ENCODE measurements around the genes TH and CD81.

DNA sequence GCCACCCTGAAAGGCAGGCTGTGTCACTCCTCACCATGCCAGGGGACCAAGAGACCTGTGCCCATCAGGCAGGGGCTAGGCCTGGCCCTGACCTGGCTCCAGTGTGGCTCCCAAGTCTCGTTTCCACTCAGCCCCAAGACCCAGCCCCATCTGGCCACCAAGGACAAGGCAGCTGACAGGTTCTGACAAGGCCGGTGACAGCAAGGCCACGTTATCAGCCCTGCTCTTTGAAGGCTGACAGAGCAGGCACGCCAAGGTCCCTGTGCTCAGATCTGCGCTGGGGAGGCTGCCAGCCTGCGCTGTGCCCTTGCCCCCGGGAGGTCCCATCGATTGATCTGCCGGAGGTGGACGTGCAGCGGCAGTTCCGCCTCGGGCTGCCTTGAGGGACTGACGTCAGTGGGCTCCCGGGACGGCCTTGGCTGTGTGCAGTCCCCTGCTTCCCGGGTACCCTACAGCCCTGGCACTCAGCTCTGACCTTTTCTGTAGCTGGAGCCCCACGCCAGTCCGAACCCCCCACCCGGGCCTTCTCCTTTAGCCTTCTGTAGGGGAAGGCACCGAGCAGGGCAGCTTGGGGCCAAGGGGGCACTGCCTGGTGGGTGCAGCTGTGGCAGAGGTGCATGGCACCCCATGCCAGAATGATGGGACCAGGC, 3.8 kb downstream of the TNNI2 start:
- PRO-cap, 3 experiments: peak in 3 of 3 experiments; most common plus-strand start position 361 of the sequence (in 3); most common minus-strand start position 152 of the sequence (in 2)
- RAMPAGE, long total RNA, 4 experiments: start-site peak on the plus strand in 1 of 4 experiments, centred at position 448 of the sequence, 6 reads per replicate
- RRBS: 13% methylated on average over 12 of the region's 21 CpGs

- PRO-cap, 3 experiments: peak in 3 of 3 experiments; most common plus-strand start chr11:1843440 (in 3); most common minus-strand start chr11:1843333 (in 3)
- RAMPAGE, long total RNA, 4 experiments: start-site peak on the plus strand in 2 of 4 experiments, at chr11:1843421-1843470 at its widest, 7 to 8 reads per replicate
- RRBS: 0% methylated on average over 1 of the region's 13 CpGs
These were observed 4.4 kb downstream of the TNNI2 start for GRCh38 chr11:1843094-1843619.

DNA sequence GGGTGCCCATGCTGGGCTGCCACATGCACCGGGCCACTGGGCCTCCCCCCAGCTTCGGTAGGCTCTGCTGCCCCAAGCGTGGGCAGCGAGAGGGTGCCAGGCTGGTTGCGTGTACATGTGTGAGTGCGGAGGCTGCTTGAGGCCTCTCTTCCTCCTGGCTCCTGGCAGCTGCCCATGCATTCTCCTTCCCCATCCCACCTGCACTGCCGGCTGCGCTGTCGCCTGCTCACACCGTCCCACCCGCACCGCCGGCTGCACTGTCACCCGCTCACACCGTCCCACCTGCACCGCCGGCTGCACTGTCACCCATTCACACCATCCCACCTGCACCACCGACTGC, 12.4 kb downstream of the LSP1 start:
- PRO-cap, 3 experiments: peak in 3 of 3 experiments; most common plus-strand start position 88 of the sequence (in 3)
- RAMPAGE, long total RNA, 4 experiments: no peak in any of the 4 experiments
- RRBS: 80% methylated on average over 1 of the region's 18 CpGs

DNA sequence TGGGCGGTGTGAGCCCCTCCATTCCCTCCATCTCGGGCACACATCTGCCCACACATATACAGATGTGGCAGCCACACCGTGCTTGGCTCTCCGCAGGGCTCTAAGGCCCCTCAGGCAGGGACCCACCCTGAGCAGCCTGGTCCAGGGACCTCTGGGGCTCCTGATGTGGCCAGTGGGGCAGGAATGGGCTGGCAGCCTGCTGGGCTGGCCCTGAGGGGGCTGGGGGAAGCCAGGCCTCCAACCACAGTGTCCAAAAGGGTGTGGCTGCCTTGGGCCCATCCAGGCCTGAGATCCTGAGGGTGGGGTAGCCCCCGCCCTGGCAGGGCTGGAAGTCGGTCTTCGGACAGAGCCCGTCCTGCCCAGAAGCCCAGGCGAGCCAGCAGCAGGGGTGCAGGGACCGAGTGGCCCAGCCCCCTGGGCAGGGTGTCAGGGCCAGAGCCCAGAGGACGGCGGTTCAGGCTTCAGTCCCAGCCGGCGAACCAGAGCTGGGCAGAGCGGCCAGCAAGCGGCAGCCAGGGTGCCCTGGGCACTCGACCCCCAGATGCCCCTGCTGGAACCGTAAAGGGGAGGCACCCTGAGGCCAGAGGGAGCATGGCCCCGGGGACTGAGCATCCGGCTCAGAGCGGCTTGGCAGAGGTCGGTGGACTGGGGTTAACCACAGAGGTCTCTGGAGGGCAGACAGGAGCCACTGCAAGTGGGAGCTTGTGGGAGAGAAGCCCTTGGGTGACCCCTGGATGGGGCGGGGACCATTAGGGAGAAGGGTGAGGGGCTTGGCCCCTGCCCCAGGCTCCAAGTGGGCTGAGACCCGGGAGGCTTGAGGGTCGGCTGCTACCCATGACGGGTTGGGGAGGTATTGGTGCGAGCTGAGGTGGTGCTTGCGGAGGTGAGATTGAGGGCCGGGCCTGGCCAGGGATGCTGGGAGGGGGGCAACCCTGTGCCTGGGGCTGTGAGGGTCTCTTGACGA, 15.7 kb downstream of the LSP1 start:
- PRO-cap, 3 experiments: peak in 3 of 3 experiments; most common plus-strand start position 362 of the sequence (in 2); most common minus-strand start position 165 of the sequence (in 3)
- RAMPAGE, long total RNA, 4 experiments: start-site peak on the plus strand in 4 of 4 experiments, centred at positions 324 to 465 of the sequence, 223 to 3,616 reads per replicate; start-site peak on the minus strand in 2 of 4 experiments, centred at positions 156 to 180 of the sequence, 7 to 8 reads per replicate
- RRBS: 88% methylated on average over 9 of the region's 30 CpGs

DNA sequence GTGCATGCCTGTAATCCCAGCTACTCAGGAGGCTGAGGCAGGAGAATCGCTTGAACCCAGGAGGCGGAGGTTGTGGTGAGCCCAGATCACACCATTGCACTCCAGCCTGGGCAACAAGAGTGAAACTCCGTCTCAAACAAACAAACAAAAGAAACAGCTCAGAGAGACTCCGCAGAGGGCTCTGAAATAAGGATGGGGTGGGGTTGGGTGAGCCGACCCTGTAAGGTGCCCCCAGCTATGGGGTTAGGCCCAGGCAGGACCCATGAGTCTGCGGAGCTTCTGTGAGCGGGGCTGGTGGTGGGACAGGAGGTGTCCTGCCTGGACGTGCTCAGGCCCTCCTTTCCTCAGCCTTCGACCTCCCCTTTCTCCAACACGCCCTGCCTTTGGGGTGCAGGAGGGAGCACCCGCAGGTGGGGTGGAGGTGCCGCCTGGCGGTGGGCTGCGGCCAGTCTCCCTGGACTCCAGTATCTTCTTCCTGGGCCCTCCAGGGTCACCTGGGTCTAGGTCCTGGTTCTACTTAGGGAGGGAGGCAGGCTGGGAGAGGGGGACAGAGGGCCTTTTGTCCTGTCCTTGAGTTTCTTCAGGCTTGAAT, 12.4 kb downstream of the PRR33 start:
- PRO-cap, 3 experiments: no peak in any of the 3 experiments
- RAMPAGE, long total RNA, 4 experiments: no peak in any of the 4 experiments
- RRBS: no CpG with 5 or more reads among the region's 14 CpGs

DNA sequence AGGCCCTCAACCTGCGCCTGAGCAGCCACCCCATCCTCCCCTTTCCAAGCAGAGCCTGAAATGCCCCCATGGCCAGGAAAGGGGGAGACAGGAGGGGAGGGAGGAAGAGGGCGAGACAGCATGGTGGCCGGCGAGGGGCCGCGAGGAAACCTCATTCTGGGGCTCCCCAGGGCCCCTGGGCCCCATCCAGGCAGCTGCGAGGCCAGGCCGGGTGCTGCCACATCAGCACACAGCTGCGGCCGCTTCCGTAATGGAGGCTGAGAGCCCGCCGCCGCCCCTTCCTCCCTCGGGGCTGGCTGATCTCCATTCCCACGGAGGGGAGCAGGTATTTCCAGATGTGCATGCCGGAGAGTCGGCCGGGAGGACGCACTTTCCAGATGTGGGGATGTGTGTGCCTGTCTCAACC, 10.0 kb downstream of the PRR33 start:
- PRO-cap, 3 experiments: no peak in any of the 3 experiments
- RAMPAGE, long total RNA, 4 experiments: no peak in any of the 4 experiments
- RRBS: 13% methylated on average over 6 of the region's 20 CpGs

- PRO-cap, 3 experiments: peak in 2 of 3 experiments; most common plus-strand start chr11:1891382 (in 1)
- RAMPAGE, long total RNA, 4 experiments: no peak in any of the 4 experiments
- RRBS: 42% methylated on average over 2 of the region's 13 CpGs
These were observed 475 bp downstream of the PRR33 start for GRCh38 chr11:1891180-1891660.

- PRO-cap, 3 experiments: no peak in any of the 3 experiments
- RAMPAGE, long total RNA, 4 experiments: no peak in any of the 4 experiments
- RRBS: no CpG with 5 or more reads among the region's 6 CpGs
These were observed 12.0 kb upstream of the PRR33 start for GRCh38 chr11:1903688-1904094.

DNA sequence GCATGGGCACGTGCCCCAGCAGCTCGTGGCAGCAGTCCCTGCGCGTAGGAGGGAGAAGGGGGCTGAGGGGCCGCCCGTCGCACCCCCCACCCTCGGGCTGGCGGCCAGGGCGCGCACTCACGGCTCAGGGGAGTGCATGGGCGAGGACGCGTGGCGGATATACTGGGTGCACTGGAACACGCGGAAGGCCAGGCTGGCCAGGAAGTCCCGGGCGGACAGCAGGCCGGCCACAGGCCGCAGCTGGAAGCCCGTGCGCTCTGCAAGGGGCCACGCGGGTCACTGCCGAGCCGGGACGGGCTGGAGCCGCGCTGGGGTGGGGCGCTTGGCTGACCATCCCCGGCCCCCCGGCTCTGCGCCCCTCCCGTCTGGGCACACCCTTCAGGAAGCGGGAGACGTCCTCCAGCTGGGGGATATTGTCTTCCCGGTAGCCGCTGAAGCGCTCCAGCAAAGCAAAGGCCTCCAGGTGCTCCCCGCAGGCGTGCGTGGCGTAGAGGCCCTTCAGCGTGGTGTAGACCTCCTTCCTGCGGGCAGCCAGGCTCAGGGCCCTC, 5.0 kb downstream of the TH start:
- PRO-cap, 3 experiments: no peak in any of the 3 experiments
- RAMPAGE, long total RNA, 4 experiments: no peak in any of the 4 experiments
- RRBS: 21% methylated on average over 18 of the region's 47 CpGs

GRCh38 chr11:2171748-2171947, at the start of gene TH:
Gene TH, minus strand, starts transcription at chr11:2171815.
- PRO-cap, 3 experiments: peak in 3 of 3 experiments; most common minus-strand start chr11:2171815 (in 2)
- RAMPAGE, long total RNA, 4 experiments: start-site peak on the minus strand in 2 of 4 experiments, at chr11:2171804-2171819 at its widest, 55 to 1,027 reads per replicate
- RRBS: no CpG with 5 or more reads among the region's 7 CpGs

- PRO-cap, 3 experiments: no peak in any of the 3 experiments
- RAMPAGE, long total RNA, 4 experiments: no peak in any of the 4 experiments
- RRBS: 75% methylated on average over 2 of the region's 22 CpGs
These were observed 2.6 kb downstream of the ASCL2 start for GRCh38 chr11:2267644-2268414.

GRCh38 chr11:2269847-2270296, 516 bp downstream of the ASCL2 start:
- PRO-cap, 3 experiments: no peak in any of the 3 experiments
- RAMPAGE, long total RNA, 4 experiments: no peak in any of the 4 experiments
- RRBS: 8% methylated on average over 13 of the region's 73 CpGs

- PRO-cap, 3 experiments: no peak in any of the 3 experiments
- RAMPAGE, long total RNA, 4 experiments: no peak in any of the 4 experiments
- RRBS: no CpG with 5 or more reads among the region's 18 CpGs
These were observed 1.1 kb downstream of the TSPAN32 start for GRCh38 chr11:2302823-2303461.

GRCh38 chr11:2367495-2368512, 9.3 kb upstream of the CD81 start:
- PRO-cap, 3 experiments: no peak in any of the 3 experiments
- RAMPAGE, long total RNA, 4 experiments: no peak in any of the 4 experiments
- RRBS: no CpG with 5 or more reads among the region's 15 CpGs

DNA sequence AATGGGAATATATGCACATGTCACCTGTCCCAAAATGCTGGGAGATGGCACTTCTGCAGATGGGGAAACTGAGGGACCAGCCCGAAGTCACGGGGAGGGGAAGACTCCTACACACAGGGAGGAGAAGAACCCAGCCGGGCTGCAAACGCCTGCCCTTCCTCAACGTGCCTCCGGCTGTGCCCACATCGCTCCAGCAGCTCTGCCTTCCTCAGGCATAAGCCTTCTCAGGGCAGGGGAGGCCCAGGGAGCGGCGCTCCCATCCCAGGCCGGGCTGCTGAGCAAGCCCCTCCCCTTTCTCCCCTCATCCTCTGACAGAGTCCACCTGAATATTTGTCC, 2.7 kb upstream of the CD81 start:
- PRO-cap, 3 experiments: no peak in any of the 3 experiments
- RAMPAGE, long total RNA, 4 experiments: no peak in any of the 4 experiments
- RRBS: 90% methylated on average over 3 of the region's 10 CpGs

- PRO-cap, 3 experiments: peak in 3 of 3 experiments; most common plus-strand start chr11:2377314 (in 3)
- RAMPAGE, long total RNA, 4 experiments: start-site peak on the plus strand in 2 of 4 experiments, at chr11:2377534-2377552 at its widest, 16 to 19 reads per replicate
- RRBS: 1% methylated on average over 40 of the region's 108 CpGs
These were observed at the start of gene CD81 for GRCh38 chr11:2376958-2377848. Gene CD81, plus strand, starts transcription at chr11:2377310.

GRCh38 chr11:2394592-2395353, 5.8 kb upstream of the TSSC4 start:
- PRO-cap, 3 experiments: no peak in any of the 3 experiments
- RAMPAGE, long total RNA, 4 experiments: no peak in any of the 4 experiments
- RRBS: 57% methylated on average over 3 of the region's 25 CpGs

DNA sequence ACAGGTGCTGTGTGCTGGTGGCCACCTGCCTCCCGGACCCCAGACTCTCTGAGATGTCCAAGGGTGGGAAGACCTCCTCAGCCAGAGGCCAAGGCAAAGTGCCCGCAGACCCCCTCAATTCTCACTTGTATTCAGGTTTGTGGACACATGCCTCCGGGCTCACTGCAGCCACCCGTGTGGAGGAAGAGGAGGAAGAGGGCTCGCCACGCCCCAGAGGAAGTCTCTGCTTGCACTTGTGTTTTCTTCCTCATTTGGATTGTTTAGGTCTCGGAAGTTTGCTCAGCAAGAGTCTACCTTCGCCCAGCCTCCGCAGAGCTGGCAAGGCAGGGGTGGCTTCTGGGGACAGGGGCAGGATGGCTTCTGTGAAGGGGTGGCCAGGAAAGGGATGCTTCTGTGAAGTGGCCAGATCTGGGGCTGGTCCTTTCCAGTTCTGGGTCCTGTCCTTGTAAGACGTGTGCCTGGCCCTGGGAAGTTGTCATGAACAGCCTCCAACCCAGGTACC, 2.2 kb downstream of the KCNQ1 start:
- PRO-cap, 3 experiments: no peak in any of the 3 experiments
- RAMPAGE, long total RNA, 4 experiments: no peak in any of the 4 experiments
- RRBS: no CpG with 5 or more reads among the region's 10 CpGs

GRCh38 chr11:2534223-2534549, 89.4 kb downstream of the KCNQ1 start:
- PRO-cap, 3 experiments: peak in 1 of 3 experiments; most common plus-strand start chr11:2534365 (in 1); most common minus-strand start chr11:2534313 (in 1)
- RAMPAGE, long total RNA, 4 experiments: no peak in any of the 4 experiments
- RRBS: no CpG with 5 or more reads among the region's 16 CpGs

GRCh38 chr11:2576967-2577654, 132.3 kb downstream of the KCNQ1 start:
- PRO-cap, 3 experiments: peak in 1 of 3 experiments; most common plus-strand start chr11:2577163 (in 1)
- RAMPAGE, long total RNA, 4 experiments: no peak in any of the 4 experiments
- RRBS: 94% methylated on average over 8 of the region's 27 CpGs